Cerebral cortex (tissue), 2 donors: ENCODE measurements around the genes FSD2 and BTBD1.

GRCh38 chr15:79960288-79960942 lies 10.6 kb downstream of the BCL2A1 start:
- PRO-cap, 2 experiments, result no peak in any of the 2 experiments

DNA sequence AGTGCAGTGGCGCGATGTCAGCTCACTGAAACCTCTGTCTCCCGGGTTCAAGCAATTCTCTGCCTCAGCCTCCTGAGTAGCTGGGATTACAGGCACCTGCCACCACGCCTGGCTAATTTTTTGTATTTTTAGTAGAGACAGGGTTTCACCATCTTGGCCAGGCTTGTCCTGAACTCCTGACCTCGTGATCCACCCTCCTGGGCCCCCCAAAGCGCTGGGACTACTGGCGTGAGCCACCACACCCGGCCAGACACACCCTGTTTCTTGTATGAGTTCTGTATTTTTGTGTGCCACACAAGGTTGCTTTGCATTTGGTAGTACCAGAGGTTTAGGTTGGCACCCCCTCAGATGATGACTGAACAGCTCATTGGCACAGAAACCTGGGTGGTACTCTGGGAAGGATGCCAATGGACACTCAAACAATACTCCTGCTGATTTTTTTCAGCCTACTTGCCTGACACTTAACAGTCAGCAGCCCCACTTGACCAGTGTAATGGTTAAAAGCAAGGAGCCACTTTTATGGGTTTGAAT lies 39.1 kb upstream of the BCL2A1 start:
- PRO-cap, 2 experiments, result no peak in any of the 2 experiments

- PRO-cap, 2 experiments, result no peak in any of the 2 experiments
Observed at GRCh38 chr15:80058805-80059056, 745 bp upstream of the ZFAND6 start.

GRCh38 chr15:80082553-80082894 lies 23.0 kb downstream of the ZFAND6 start:
- PRO-cap, 2 experiments, result no peak in any of the 2 experiments

GRCh38 chr15:80163044-80163843 lies 10.4 kb downstream of the FAH start:
- PRO-cap, 2 experiments, result no peak in any of the 2 experiments

GRCh38 chr15:80250806-80251373 lies 1.1 kb downstream of the CTXND1 start:
- PRO-cap, 2 experiments, result no peak in any of the 2 experiments

DNA sequence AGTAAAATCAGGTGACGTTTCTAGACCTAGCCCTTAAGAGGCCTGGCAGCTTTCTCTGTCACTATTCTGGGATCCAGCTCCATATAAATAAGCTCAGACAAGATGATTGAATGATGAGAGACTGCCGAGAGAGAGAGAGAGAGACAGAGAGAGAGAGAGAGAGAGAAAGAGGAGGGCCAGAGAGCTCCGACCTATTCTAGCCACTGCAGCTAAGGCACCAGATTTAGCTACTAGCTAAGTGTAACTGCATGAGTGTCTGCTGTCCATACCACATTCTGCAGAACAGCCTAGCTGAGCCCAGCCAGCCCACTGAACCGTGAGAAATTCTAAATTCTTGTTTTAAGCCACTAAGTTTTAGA lies 36.1 kb upstream of the CTXND1 start:
- PRO-cap, 2 experiments, result no peak in any of the 2 experiments

- PRO-cap, 2 experiments, result no peak in any of the 2 experiments
Observed at GRCh38 chr15:80583157-80583489, 112.0 kb upstream of the ABHD17C start.

- PRO-cap, 2 experiments, result no peak in any of the 2 experiments
Observed at GRCh38 chr15:80988926-80989467, 622 bp downstream of the MESD start.

- PRO-cap, 2 experiments, result no peak in any of the 2 experiments
Observed at GRCh38 chr15:81235117-81235670, 38.5 kb downstream of the IL16 start.

GRCh38 chr15:81299818-81300701 lies 23.9 kb downstream of the STARD5 start:
- PRO-cap, 2 experiments, result no peak in any of the 2 experiments

DNA sequence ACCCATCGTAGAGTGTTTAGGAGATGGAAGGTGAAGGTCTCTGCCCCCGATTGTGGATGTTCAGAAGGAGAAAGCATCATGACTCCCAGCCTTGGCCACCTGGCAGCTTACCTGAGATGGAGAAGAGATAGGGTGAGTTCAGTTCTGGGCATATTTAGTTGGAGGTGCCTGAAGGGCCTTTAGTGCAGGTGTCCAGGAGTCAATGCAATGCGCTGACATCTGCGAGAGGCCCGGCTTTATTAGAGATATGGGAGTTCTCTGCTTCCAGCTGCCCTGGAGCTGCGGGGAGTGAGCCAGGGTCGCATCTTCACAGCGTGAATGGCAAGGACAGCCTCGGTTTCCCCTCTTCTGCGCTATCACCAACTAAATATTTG lies 727 bp upstream of the STARD5 start:
- PRO-cap, 2 experiments, result no peak in any of the 2 experiments

DNA sequence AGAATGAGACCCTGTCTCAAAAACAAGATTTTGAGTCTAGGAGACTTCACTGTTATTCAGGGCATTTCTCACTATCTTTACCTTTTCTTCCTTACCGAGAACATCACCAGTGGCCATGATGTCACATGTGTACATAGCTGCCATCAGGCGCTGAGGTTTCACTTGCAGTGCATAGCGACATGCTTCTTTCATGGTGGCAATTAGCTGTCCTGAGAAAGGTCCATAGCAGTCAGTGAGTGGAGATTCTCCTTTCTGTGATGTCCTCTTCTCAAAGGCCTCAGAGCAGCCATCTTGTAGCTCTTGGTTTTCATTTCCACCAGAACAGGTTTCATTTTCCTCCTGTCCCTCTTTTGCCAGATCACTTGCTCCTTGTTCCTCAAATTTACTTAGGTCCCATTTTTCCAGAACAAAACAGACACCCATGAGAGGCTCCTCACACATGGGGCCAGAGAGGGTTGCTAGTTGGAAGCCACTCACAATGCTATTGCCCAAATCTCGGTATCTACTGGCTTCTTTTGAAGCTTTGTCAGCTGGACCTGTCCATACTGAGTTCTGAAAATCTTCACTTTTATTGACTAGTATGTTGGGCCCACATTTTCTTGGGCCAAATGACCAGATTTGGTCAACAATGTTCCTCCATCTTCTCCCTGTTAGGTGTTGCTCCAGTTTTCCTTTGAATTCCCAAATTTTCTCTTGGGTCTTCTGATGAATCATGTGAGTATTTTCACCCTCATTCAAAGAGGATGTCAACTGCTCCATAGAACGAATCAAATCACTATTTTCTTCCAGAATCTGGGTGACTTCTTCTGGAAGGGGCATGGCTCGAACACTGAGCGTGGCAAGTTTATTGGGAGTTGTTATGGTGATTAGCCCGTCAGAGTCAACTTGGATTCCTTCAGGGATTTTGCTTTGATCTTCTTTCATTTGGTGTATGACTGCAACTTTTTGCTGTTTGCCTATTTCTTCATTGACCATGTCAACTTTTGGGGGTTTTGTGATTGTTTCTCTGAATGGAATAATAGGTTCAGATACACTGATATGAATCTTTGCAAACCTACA lies 105.9 kb upstream of the MEX3B start:
- PRO-cap, 2 experiments, result no peak in any of the 2 experiments

DNA sequence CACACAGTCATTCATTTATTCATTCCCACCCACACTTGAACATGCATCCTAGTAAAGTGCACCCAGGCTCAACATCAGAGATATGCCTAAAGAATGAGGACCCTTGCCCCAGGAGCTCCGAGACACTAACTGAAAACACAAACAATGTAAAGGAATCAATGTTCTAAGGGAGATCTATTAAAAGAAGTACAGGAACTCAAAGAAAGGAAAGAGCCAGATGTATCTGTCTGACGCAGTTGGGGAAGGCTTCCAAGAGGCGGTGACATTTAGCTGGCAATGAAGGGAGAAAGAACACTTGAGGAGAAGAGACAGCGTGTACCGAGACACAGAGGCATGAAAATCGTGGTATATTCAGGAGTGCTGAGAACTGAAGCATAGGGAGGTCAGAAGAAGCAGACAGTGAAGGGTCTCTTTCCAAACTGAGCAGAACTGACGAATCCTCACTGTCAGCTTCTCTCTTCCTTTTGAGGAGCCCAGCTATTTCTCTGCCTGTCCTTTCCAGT lies 66.7 kb downstream of the EFL1 start:
- PRO-cap, 2 experiments, result no peak in any of the 2 experiments

DNA sequence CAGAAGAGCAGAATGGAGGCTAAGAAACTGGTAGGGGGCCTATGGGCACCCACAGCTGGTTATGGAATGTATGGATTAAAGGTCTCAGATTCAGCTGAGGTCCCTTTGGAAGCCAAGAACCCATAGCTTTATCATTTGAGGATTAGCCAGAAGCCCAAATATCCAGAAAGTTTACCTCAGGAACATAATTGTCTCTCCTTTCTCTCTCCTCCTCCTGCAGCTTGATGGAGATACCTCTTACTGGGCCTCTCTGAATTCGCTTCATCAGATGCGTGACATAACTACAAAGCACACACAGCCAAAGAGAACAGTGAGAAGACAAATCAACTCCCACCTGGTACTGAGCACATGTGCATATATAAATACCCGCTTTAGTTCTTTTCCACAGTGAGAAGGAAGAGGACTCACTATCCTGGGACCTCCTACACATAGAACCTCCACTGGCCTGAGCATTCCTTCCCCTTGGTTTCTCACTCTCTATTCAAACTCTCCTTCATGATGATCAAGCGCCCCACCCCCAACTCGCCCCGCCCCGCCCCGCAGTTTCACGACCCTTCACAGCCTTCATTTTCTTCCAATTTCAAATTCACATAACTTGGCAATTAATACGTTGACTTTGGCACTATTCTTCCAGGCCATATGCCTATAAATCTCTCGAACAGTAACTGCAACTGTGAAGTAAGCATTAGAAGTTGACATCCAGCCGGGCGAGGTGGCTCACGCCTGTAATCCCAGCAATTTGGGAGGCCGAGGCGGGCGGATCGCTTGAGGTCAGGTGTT lies 1.4 kb downstream of the RPS17 start:
- PRO-cap, 2 experiments, result no peak in any of the 2 experiments

- PRO-cap, 2 experiments, result no peak in any of the 2 experiments
Observed at GRCh38 chr15:82543091-82543412, 2.8 kb upstream of the RPS17 start.

DNA sequence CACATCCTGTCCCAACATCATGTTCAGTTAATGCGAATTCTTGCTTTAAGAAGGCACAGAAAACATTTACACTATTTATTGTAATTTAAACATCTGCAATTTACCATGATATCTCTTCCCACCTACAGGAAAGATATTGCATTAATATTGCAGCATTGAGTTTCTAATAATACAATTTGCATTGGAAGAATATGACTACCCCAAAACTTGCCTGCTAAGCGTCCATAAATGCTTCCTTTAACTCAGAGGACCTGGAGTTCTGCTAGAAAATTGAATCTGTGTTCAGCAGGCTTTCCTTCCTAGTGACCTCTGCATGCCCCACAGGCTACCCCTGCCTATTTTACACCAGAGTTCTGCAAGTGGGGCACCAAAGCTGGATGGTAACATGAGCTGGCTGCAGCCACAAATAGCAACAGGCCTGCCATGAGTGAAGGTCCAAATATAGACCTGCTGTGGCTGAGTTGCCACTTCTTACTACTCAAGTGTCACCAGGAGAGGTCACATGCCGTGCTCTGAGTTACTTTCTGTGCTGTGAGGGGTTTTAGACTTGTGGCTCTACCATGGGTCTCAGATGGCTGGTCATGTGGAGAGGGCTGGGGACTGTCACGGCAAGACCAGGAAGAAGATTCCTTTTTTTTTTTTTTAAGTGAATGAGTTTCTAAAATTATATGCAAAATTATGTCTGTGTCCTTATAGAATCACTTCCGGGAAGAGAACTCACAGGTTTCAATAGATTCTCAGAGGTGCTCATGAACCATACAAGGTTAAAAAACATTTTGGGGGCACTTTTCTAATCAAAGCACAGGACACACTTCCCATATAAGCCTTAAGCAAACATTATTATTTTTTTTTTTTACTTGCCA lies at the start of gene FSD2:
TSS of gene FSD2 (minus strand) at position 315 of the 863 bp plus-strand sequence.
- PRO-cap, 2 experiments, result no peak in any of the 2 experiments

DNA sequence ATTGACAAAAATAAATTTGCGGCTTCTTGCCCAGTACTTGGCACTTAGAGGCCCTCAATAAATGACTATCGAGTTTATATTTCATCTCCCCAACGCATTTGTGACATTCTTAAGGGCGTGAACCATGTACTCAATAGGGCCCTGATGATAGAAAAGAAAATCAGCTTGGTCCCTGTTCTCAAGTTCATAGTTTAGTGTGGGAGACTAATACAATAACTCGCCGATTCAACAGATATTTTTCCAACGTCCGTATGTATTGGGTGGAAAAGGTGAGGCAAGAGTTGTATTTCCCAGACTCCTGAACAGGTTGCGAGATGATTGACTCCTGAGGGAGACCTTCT lies 314 bp upstream of the WHAMM start:
- PRO-cap, 2 experiments, result peak in 1 of 2 experiments; most common minus-strand start position 311 of the sequence (in 1)

DNA sequence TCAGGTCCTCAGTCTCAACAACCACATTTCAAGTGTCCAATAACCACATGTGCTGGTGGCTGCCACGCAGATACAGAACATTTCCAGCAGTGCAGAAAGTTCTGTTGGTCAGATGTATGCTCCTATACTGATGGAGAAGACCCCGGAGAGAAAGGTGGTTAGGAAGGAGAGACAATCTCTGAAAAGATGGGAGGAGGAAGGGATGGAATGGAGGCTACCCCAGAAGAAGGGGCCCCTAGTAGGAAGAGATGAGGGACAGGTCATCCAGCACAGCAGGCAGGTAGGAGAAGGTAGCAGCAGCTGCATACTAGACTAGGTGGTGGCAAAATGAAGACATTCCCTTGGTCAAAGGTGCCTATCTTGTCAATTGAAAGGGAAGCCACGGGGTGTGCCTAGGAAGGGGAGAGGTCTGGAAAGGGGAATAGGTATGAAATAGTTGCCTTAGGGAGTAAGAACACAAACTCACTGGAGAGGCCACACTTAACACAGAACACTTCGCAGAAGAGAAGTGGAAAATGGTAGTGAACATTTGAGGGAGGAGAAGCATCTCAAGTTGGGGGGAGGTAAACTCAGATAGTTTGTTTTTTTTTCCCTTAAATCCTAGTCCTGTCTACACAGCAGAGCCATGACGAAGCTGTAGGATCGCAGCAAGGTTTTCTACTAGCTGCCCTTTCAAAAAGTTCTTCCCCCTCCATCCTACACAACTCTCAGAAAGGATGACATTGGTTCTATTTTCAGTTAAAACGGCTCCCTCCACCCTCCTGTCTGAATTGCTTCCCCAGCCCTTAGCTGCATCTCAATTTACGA lies 2.5 kb downstream of the HOMER2 start:
- PRO-cap, 2 experiments, result no peak in any of the 2 experiments

DNA sequence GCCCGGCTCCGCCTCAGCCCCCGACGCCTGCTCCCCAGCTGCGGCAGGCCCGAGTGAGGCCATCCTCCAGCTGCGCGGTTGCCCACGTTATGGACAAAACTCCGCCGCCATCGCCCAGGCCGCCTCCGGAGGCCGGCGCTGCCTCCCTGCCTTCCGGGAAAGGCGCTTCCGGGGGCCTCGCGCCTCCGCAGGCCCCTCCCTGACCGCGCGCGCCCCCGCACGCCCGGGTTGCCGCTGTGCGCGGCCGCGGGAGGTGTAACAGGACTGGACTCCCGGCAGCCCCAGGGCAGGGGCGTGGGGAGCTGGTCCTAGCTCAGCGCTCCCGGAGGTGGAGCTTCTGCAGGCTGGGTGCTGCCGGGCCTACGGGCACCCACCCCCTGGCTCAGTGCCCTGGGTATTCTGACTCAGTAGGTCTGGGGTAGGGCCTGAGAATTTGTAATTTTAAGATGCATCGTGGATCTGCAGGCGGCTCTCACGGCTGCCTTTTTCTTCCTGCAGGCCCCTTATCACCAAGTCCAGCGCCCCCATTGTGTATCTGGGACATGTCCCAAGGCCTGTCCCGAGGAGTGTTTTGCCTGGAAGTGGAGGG lies at the start of gene BTBD1:
TSS of gene BTBD1 (minus strand) at position 164 of the 589 bp plus-strand sequence.
- PRO-cap, 2 experiments, result peak in 1 of 2 experiments; most common plus-strand start position 316 of the sequence (in 1); most common minus-strand start position 153 of the sequence (in 1)